SK-N-MC (cell line): ENCODE measurements around a stretch of chr22.

DNA sequence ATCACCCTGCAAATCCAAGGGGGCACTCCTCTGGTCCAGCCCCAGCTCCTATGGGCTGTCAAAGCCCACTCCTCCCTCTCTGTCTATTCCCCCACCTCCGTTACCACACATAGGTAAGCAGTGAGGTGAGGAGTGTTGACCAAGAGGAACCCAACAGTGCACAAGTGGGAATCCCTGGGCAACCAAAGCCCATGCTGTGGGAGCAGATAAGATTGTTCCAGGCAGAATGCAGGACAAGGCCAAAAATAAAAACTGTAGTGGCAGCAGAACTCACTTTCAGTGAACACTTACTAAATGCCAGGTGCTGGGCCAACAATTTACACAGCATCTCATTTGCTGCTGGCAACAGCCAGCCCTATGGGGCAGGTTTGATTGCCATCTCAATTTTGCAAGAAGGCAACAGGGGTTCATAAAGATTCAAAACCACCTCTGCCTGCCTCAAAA, 8.8 kb downstream of the SDF2L1 start:
- RRBS = no CpG with 5 or more reads among the region's 1 CpG

DNA sequence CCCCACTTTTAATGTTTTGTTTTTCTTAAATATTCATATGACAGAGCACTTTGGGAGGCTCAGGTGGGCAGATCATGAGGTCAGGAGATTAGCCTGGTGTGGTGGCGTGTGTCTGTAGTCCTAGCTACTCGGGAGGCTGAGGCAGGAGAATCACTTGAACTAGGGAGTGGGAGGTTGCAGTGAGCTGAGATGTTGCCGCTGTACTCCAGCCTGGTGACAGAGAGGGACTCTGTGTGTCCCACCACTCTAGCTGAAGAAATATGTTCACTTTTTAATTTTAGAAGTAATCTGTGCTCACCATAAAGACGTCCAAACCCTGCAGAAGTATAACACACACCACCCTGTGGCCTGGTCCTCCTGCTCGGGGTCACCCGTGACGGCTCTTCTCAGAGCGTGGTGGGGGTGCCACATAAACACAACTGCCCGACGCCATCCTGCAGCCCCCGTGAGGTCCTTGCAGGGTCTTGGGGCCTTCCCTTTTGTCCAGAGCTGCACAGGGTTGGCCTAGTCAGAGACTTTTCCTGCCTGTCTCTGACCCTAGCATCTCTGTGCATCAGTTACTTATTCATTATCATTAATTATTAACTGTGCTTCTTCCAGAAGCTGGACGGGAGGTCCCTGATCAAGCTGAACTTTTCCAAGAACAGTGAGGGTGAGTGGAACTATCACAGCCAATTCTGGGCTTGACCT, 8.8 kb downstream of the PPIL2 start:
- RRBS = no CpG with 5 or more reads among the region's 12 CpGs

GRCh38 chr22:21698233-21699379, 32.8 kb downstream of the PPIL2 start:
- RRBS = 76% methylated on average over 3 of the region's 26 CpGs

- RRBS = no CpG with 5 or more reads among the region's 3 CpGs
These were observed 5.9 kb downstream of the MAPK1 start for GRCh38 chr22:21861412-21861987.

DNA sequence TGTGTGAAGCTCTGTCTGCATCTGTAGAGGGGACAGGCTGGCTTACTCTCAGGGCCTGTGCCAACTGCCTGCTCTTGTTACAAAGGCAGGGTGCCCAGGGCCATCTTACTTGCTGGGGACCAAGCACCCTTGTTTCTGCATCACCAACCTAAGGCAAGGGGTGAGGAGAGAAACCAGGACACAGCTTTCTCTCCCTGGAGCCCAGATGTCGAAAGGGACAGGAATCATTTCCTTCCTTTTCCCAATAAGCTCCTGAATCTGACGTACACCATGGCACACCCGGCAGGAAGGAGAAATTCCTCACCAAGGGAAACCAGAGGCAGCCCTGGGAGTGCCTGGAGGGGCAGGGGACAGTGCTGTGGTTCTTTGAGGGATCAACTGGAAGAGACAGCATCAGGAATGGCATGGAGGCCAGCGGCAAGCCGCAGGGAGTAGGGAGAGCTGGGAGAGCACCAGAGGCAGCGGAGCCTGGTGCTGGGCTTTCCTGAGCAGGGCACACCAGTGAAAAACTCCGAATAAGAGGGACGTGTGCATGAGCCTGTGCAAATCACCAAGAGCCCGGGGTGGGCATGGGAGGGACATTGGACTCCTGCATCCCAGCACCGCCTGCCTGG, 3.4 kb downstream of the PPM1F start:
- RRBS = no CpG with 5 or more reads among the region's 10 CpGs

GRCh38 chr22:21960096-21961131, 7.8 kb upstream of the PPM1F start:
- RRBS = no CpG with 5 or more reads among the region's 25 CpGs

GRCh38 chr22:22168513-22169003, 76.0 kb upstream of the VPREB1 start:
- RRBS = no CpG with 5 or more reads among the region's 7 CpGs

DNA sequence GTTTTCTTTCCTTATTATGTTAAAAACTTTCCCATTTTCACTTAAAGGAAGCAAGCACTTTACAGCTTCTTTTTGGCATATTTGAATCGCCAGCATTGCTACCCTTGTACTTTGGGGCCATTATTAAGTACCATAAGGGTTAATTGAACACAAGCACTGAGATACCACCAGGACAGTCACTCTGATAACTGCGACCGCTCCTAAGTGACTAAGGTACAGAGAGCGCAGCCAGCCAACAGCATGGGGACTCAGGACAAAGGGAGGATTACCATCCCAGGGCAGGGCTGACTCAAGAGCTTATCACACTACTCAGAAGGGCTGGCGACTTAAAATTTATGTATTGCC, 559 bp downstream of the ZNF280A start:
- RRBS = no CpG with 5 or more reads among the region's 5 CpGs

DNA sequence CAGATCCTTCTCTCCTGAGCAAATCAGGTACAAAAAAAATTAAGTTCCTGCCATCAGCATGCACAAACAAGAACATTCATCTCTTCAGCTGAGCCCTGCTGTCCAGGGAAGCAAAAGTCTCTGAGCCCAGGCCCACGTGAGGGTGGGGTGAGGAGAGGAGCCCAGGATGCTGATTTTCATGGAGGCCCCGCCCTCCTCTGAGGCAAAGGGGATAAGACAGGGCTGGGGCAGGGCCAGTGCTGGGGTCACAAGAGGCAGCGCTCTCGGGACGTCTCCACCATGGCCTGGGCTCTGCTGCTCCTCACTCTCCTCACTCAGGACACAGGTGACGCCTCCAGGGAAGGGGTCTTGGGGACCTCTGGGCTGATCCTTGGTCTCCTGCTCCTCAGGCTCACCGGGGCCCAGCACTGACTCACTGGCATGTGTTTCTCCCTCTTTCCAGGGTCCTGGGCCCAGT, 53.3 kb downstream of the GGTLC2 start:
- RRBS = no CpG with 5 or more reads among the region's 7 CpGs

DNA sequence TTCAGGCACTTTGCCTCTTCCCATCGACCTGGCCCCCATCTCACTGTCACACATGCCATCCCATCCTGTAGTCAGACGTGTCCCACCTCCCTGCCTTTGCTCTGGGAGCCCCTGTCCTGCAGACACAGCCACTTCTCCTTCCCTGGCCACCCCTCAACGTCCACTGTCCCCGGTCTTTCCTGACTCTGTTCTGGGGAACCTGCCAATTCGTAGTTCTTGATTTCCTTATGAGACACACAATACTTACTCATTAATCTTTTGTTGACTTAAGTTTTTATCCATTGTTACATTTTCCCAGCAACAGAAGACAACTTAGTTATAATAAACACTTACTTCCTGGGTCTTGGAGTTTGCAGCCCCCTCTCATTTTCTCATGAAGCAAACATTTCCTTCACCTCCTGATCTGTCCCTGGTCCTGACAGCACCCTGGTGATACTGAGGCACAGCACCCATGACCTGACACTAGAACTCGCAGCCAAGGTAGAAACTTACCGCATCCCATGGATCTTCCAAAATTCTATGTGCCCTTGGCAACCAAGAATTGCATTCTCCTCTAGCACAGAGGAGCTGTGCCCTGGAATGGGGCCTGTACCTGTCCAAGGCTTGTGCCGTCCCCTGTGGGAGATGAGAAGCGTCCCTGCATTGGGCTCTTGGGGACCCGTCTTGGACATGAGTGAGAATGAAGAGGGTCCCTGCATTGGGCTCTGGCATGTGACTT, 66.9 kb downstream of the GGTLC2 start:
- RRBS = no CpG with 5 or more reads among the region's 10 CpGs

GRCh38 chr22:22787703-22788323, 99.8 kb upstream of the IGLL5 start:
- RRBS = no CpG with 5 or more reads among the region's 9 CpGs

DNA sequence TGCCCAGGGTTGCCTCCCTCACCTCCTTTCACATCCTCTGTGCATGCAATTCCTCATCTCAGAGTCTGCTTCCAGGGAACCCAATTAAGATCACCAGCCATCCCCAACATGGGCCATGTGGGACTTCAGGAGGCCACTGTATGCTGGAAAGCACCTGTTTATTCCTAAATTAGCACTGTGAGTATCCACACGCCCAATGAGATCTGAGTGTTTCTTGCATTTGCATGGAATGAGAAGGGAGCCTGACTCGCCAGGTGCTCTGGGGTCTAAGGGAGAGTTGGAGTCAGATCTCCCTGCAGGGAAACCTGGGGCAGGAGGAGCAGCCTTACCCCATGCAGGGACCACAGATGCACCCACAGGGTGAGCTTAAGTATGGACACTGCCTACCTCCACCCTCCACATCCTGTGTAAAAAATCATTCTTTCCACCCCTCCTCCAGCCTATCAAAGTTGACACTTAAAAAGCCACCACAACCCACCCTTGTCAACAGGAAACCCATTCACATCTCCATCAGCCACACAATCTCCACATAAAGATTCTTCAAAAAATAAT, 67.1 kb upstream of the IGLL5 start:
- RRBS = no CpG with 5 or more reads among the region's 2 CpGs

- RRBS = no CpG with 5 or more reads among the region's 11 CpGs
These were observed 41.0 kb downstream of the IGLL5 start for GRCh38 chr22:22928424-22929271.

DNA sequence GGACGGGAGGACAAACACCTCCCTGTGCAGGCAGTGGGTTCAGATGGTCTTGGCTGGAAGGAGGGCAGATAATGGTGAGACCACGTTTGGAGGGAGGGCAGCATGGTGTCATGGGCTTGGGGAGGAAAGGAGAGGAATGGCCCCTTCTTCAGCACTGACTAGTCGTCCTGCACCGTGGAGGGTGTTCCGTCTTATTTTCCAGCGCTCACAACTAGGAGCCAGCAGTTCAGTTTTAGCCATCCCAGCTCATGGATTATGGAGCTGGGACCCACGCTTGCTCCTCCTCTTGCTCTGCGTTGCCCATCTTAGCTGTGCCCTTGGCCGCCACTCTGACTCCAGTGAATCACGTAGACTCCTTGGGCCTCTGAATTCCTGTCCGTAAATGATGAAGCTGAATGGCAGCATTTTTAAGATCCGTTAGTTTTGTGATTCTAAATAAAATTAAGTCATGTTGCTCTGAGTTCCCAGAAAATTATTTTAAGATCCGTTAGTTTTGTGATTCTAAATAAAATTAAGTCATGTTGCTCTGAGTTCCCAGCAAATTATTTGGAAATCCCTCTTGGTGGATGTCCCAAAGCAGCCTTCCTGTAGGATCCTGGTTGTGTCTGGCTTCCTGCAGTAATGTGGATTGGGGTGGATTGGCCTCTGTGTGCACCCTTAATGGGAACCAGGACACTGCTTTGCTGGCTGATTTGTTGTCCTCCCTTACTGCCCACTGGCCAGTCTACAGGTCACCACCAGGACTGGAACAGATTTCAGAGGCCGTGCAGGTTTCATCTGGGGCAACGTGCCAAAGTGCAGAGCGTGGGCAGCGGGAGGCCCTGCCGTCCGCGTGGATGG, 23.9 kb downstream of the BCR start:
- RRBS = no CpG with 5 or more reads among the region's 20 CpGs

DNA sequence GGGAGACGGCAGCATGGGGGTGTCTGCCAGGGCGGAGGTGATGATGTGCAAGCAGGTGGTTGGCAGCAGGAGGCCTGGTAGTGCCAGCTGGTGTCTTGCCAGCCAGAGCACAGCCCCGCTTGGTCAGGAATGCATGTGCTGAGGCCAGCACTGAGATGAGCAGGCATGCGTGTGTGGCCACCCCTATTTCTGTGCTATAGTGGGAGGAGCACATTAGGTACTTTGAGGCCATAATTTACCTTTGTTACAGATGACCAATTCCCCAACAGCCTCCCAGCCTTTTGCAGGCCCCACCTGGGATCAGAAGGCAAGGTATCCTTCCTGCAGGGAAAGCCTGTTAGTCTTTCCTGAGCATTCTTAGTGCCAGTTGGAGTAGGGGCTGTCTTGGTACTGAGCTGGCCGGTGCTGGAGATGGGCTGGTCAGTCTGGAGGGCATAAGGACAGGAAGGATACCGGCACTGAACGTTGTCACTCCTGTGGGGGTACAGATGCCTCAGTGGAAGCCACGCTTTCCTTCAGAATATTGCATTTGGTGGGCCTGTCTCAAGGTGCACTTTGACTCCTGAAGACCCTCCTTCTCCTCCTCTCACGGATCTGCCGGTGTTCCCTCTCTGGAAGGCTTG, 24.6 kb downstream of the BCR start:
- RRBS = 100% methylated on average over 1 of the region's 10 CpGs

- RRBS = 4% methylated on average over 3 of the region's 10 CpGs
These were observed 61.8 kb downstream of the BCR start for GRCh38 chr22:23241944-23242728.

DNA sequence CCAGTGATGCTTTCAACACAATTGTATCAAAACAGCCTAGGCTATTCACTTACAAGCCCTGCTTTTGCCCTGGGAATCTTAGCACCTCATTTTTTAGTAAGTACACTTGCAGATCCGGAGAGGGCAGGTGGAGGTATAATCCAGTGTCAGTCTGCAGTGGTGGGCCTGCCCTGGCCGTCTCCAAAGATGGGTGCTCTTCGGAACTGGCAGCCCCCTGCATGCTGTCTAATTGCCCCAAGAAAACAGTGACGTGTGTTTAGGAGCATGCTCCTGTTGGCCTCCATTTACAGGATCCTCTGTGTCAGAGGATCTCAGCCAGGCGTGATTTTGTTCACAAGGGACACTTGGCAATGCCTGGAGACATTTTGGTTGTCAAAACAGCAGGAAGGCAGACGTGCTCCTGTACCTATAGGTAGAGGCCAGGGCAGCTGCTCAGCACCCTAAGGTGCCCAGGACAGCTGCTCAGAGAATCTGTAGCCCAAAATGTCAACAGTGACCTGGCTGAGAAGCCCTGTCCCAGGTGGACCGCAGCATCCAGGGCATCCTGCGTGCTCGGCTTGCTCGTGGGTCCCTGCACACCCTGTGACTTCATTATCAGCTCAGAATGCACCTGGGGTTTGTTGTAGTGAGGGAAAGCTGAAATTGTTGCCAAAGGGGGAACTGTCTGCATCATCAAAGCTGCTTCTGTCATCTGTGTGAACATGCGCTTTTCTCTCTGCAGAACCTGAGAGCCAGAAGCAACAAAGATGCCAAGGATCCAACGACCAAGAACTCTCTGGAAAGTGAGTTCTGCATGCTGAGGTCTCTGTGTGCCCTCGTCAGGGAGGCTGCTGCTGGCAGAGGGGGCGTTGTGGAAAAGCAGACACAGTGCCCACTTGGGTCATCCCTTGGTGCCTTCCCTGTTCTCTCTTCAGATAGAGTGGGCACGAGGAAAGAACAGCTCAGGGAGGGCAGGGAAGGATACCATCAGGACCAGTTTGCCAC, 90.8 kb downstream of the BCR start:
- RRBS = no CpG with 5 or more reads among the region's 15 CpGs

- RRBS = 92% methylated on average over 3 of the region's 13 CpGs
These were observed 106.7 kb downstream of the BCR start for GRCh38 chr22:23286910-23287546.

DNA sequence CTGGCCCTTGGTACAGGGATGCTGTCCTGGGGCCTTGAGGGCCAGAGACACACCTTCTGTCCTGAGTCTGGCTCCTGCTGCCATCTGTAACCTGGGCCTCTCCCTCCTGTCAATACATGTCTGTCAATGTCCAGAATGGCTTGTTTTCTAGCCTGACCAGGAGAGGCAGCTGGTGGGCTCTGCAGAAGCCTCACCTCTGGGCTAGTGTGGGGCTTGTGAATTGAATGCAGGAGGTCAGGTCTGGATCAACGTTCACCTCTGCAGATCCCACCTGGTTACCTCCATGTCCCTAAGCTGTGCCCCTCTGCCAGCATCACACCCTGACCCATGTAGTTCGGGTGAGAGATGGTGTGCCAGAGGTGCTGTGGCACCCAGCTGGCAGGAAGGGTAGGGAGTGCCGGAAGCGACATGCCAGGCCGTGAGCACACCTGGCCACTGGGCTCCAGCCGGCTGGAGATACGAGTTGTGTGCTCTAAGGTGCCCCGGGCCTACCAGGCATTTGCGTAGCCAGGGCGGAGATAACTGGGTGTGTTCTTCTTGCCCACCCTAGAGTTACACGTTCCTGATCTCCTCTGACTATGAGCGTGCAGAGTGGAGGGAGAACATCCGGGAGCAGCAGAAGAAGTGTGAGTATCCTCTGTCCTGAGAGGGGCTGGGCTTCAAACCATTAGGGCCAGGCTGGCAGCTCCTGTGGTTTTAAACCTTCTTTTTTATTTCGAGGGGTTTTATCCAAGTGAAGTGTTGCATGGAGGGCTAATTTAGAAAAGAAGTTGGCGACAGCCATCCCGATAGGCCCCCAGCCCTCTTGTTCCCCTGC, 107.4 kb downstream of the BCR start:
- RRBS = 97% methylated on average over 6 of the region's 16 CpGs

DNA sequence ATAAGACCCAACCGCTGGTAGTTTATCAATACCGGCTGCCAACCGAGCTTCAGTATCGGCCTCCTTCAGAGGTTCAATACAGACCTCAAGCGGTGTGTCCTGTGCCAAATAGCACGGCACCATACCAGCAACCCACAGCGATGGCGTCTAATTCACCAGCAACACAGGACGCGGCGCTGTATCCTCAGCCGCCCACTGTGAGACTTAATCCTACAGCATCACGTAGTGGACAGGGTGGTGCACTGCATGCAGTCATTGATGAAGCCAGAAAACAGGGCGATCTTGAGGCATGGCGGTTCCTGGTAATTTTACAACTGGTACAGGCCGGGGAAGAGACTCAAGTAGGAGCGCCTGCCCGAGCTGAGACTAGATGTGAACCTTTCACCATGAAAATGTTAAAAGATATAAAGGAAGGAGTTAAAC, 40.5 kb downstream of the IGLL1 start:
- RRBS = no CpG with 5 or more reads among the region's 18 CpGs